ENCODE measurements around a stretch of chr3.

DNA sequence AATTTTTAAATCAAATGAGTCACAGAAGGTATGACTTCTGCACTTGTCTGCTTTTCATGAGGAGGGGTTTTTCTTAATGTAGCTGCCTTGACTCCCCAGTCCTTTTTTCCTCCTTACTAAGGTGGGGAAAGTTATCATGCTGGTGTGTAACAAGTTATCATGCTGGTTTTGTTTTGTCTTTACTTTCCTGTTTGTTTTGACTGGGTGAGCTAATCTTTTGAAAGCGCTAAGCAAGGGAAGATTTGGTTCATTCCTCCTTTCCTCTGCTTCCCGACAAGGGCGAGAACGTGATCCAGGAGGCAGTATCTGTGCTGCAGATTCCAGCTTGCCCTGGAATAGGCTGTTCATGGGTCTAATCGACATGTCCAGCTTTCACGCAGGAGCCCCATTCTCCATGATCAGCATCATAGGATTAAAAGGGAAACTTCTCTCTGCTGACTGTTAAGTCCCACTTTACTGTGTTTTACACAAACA is 152.0 kb downstream of the CHL1 start:
- RRBS = no CpG with 5 or more reads among the region's 6 CpGs

DNA sequence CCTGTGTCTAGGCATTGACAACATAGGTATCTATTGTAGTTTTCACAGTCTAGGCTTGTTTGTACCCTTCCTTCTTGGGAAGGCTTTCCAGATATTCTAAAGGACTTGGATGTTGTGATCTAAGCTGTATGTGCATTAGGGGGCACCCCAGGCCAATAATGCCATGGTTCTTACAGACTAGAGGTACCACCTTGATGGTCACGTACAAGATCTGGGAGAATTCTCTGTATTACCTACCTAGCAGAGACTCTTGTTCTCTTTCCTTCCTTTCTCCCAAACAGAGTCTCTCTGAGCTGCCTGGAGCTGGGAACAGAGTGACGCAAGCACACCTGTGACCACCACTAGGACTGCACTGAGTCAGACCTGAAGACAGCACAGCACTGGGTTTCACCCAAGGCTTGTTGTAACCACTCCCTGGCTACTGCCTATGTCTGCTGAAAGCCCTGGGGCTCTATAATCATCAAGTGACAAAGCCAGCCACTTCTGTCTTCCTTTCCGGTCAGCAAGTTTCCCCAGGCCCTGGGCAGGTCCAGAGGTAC is 293.4 kb upstream of the CNTN4 start:
- RRBS = no CpG with 5 or more reads among the region's 3 CpGs

- RRBS = no CpG with 5 or more reads among the region's 30 CpGs
Measured at GRCh38 chr3:2099685-2100121, 1.0 kb downstream of the CNTN4 start.

DNA sequence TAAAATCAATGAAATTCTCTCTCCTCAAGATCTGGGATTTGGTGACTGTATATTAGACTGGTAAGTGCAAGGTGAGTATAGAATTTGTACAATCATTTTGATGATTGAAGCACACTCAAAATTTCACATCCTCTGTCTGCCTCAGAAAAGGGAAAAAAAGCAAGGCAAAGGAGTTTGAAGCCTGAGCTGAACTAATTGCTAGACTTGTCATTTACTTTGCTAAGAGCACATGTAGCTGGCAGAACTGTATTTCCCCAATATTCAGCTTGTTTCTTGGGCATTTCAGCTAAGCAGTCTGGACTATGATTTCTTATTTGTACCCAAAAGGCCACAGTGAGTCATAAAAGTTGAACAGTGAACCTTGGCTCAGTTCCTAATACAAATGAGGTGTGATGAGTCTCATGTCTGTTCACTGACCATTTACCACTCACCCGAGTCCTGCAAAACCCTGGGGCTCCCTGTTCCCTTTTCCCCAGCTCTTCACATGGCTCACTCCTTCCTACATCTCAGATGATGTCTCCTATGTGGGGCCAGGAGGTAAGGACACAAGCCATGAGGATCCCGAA is 239.5 kb downstream of the IL5RA start:
- RRBS = no CpG with 5 or more reads among the region's 2 CpGs

DNA sequence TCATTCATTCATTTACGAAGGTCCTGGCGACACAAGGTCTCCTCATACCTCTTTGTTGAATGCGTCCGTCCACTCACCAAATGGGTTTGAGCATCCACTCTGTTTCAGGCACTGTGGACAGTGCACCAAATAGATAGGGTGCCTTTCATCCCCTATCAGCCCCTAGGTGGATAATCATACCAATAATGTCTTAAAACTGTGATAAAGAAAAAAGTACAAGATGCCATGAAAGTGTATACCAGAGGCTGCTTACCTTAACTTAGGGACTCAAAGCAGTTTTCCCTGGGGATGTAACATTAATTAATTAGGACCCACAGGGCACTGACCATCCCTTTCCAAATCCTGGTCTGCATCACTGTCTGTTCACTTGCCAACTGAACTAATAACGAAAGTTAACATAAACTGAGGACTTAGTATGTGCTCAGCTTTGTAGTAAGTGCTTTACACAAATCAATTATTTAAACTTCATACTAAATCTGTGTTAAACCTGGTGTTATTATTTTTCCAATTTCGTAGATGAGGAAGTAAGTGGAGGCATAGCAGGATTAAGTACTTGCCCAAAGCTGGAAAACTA is 37.1 kb upstream of the LRRN1 start:
- RRBS = no CpG with 5 or more reads among the region's 6 CpGs

- RRBS = no CpG with 5 or more reads among the region's 5 CpGs
Measured at GRCh38 chr3:4244667-4245272, 58.4 kb upstream of the SETMAR start.

DNA sequence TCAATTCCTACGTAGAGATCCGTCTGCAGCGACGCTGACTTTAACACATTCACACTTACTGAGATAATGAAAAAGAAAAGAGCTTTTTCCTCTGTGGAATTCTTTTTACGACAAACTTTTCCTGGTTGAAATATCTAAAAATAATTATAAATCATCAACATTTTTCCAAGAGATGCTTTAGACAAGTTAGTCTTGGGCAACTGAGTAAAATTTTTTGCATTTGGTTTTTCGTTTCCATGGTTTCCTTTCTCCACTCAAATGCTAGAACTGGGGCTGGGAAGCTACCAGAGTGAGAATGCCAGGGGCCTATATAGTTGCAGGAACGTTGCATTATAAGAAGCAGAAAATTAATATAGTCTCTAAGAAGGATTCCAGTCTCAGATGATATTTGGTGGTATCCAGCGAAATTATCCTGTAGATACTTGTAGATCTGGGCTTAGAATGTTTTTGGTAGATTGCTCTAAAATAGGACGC is 8.2 kb upstream of the SETMAR start:
- RRBS = no CpG with 5 or more reads among the region's 9 CpGs

DNA sequence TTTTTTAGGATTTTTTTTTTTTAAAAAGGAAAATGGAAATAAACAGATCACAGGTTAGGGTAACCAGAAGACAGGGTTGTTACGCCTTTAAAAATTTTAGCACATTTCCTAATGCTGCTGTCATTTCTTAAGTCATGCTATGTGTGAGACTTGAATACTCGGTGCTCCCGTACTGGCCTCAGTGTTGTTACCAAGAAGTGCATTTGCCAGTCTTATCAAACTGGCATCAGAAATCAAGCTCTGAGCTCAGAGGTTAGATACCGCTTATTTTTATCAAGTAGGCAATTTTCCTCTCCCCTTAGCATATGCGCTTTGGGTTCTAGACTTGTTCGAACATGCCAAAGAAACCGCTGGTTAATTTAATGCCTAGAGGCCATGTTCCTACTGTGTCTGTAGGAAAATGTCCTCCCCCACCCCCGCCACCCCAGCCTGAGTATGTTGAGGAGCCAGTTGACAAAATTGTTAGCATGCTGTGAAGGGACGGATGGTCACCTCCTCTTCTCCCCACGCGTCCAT is 88.8 kb downstream of the ITPR1 start:
- RRBS = no CpG with 5 or more reads among the region's 11 CpGs

- RRBS = no CpG with 5 or more reads among the region's 5 CpGs
Measured at GRCh38 chr3:4729374-4729707, 236.2 kb downstream of the ITPR1 start.

DNA sequence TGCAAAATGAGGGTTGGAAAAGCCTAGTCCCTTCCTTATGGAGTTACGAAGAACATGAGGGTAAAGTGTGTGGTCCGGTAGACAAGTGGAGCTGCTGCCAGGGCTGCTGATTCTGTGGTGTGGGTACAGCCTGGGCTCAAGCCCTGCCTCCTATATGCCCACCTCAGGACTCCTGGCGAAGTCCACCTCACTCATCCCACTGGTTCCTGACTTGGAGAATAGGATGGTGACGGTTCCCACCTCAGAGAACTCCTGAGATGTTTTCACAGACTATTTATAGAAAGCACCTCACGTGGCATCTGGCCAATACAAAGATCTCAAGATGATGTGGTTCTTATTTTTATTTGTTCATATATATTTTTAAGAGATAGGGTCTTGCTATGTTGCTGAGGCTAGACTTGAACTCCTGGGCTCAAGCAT is 236.9 kb upstream of the BHLHE40 start:
- RRBS = no CpG with 5 or more reads among the region's 5 CpGs

DNA sequence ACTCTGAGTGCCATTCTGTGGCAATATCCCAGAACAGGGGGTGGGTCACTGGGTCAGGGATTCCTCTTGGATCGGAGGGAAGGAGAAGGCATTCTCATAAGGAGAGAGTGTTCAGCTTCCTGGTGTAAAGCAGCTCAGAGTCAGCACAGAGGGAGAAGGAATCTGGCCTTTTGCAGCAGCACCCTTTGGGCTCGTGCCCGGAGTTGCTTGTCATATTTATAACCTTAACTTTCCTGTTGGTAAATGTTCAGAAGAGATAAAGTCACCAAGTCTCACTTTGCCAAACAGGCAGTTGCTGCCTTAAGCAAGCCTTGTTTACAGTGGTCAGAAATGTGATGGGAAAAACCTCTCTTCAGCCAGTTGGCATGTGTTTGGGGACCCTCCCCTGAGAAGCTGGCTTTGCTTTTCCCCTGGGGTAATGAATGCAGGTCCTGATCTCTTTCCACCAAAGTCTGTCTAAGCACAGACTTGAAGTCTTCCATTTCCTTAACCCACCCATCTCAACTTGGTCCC is 207.0 kb upstream of the BHLHE40 start:
- RRBS = no CpG with 5 or more reads among the region's 3 CpGs

GRCh38 chr3:4773032-4773522 is 206.2 kb upstream of the BHLHE40 start:
- RRBS = no CpG with 5 or more reads among the region's 9 CpGs

DNA sequence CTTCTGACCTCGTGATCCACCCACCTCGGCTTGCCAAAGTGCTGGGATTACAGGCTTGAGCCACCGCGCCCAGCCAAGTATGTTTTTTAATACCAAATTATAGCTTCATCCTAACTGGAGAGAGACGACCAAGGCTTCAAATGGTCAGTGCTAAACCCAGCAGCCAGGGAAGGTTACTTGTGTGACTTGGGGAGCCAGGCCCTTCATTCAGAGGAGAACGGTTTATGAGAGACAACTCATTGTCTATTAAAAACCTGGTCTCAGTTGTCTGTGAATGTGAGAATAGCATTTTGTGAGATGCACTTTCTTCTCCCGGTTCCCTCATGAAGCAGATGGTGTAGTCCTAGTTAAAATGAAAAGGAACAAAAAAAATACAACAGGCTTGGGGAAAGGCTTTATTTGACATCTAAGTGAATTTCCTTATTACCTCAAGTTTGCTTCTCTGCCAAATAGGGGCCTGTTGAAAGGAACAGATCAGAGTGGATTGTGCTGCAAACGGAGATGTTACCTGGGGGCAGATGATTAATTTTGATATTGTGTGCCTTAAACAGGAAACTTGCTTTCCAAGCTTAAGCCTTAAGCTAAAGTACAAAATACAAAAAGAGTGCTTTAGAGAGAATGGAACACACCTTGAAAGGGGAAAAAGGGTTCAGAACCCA is 202.8 kb upstream of the BHLHE40 start:
- RRBS = no CpG with 5 or more reads among the region's 8 CpGs

GRCh38 chr3:4807373-4807697 is 171.9 kb upstream of the BHLHE40 start:
- RRBS = no CpG with 5 or more reads among the region's 6 CpGs

DNA sequence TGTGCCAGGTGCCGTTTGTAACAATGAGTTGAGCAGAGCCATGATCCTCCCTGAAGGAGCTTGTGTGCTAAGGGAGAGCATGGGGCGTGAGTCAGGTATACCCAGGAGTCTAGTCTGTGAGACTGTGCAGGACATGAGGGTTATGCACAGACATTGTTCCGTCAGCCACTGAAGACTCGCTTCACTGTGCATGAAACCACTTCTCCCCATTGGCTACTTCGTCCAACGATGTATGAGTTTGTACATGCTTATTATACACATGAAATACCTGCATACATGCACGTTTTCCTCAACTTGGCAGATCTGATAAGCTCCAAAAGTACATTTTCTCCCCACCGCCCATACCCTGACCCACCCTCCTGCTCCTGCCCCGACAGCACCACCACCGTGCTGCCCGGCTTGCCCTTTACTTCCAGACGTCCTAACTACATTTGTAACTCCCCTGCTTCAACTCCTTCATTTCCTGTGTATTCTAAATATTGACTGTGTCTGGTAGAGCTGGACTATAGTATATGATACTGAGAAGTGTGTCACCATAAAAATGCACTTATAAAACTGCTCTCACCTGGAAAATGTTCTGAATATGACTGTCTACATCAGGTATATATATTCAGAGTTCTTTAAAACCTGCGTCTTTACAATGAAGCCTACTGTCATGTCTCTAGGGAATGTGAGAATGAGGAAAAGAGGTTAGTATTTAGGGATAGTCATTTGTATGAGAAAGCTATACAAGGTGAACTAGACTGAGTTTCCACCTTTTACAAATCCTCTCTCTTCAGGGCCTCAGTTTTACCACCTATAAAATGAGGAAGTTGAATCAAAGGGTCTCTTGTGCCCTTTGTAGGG is 152.2 kb upstream of the BHLHE40 start:
- RRBS = no CpG with 5 or more reads among the region's 13 CpGs

- RRBS = no CpG with 5 or more reads among the region's 17 CpGs
Measured at GRCh38 chr3:4983869-4984601, 4.8 kb downstream of the BHLHE40 start.

GRCh38 chr3:4985903-4986431 is 6.7 kb downstream of the BHLHE40 start:
- RRBS = no CpG with 5 or more reads among the region's 8 CpGs

DNA sequence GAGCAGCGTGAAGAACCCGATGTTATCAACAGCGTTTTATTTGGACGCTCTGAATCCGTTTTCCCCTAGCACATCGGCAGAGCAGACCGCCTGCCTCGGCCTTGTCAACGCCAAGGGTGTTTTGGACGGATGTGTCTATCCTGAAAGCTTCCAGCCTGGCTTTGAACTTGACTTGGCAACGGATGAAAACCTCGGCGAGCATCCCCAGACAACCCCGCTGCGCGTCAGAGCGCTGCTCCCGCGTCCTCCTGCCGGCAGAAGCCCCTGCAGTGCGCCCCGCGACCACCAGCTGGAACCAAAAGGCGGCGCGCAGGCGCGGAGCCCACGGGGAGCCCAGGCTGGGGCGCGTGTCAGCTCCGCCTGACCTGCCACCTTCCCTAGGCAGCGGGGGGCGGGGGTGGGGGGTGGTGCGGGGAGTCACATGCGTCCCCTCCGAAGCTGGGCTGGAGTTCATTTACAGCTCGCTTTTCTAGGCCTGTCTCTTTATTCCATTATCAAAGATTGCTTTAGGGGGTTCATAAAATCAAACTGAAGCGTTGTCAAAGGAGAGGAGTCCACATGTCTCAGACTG is 26.1 kb upstream of the ARL8B start:
- RRBS = no CpG with 5 or more reads among the region's 39 CpGs

DNA sequence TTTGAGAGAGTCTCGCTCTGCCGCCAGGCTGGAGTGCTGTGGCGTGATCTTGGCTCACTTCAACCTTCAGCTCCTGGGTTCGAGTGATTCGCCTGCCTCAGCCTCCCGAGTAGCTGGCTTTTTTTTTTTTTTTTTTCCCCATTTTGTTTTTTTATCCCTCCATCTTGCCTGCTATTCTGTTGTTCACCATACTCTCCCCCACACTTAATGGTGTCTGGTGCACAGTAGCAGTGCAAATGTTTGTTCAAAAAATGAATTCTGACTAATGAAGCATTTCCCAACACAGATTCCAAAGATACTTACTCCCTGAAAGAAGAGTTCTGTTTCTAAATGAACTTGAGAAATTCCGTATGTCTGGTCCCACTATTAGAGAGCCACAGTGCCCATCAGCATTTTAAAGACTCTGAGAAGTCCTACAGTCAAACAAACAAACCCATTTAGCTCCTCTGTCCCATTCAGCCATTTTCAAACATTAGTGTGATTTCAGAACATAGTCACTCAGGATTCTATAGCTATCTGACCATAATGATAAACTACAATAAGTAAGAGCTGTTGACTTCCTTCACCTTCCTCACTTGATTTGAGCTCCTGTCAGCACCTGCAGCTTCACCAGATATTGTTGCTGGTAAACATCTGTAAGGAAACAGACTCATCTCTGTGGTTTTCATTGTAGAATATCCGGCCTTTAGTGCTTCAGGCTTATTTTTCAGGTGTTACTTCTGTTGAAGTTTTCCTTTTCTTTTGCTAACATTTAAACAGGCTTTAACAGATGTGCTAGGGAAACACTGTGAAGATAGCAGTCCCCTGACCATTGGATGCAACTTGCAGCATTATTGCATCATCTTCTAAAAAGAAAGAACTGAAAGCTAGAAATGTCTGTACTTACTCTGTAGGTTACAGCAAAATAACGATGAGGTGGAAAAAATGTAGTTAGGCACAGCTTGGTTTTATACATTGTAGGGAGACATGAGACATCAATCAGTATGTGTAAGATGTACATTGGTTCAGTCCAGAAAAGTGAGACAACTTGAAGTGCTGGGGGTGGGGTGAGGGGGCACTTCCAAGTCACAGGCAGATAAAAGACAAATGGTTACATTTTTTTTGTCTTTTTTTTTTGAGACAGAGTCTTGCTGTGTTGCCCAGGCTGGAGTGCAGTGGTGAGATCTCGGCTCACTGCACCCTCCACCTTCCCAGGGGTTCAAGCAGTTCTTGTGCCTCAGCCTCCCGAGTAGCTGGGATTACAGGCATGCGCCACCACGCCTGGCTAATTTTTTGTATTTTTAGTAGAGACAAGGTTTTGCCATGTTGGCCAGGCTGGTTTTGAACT is 9.9 kb downstream of the EDEM1 start:
- RRBS = no CpG with 5 or more reads among the region's 13 CpGs